ENCODE measurements around the genes ACTRT3 and SEC62.

DNA sequence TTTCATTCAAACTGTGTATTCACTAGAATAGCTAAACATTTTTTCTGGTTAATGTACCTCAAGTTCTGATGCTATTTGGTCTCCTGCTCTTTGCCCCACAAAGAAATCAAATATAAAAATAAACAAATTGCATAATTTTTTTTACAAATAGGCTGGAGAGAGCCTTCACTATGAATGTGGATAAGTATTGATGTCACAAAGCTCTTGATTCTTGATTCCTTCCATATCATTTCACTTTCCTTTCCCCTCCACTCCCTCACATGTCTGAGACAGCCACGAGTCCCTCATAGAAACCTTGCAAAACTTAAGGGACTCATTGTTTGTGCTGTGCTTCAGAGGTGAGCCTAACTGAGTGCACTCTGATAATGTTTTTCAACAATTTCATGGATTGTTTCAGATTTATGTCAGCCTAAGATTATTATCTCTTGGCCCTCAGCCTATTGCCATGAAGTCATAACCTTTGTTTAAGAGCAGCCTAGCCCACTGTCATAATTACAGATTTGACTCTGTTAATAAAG lies 363.7 kb downstream of the MECOM start:
- PRO-cap, result no peak

GRCh38 chr3:169659601-169660494 lies 3.7 kb downstream of the MECOM start:
- PRO-cap, result no peak

DNA sequence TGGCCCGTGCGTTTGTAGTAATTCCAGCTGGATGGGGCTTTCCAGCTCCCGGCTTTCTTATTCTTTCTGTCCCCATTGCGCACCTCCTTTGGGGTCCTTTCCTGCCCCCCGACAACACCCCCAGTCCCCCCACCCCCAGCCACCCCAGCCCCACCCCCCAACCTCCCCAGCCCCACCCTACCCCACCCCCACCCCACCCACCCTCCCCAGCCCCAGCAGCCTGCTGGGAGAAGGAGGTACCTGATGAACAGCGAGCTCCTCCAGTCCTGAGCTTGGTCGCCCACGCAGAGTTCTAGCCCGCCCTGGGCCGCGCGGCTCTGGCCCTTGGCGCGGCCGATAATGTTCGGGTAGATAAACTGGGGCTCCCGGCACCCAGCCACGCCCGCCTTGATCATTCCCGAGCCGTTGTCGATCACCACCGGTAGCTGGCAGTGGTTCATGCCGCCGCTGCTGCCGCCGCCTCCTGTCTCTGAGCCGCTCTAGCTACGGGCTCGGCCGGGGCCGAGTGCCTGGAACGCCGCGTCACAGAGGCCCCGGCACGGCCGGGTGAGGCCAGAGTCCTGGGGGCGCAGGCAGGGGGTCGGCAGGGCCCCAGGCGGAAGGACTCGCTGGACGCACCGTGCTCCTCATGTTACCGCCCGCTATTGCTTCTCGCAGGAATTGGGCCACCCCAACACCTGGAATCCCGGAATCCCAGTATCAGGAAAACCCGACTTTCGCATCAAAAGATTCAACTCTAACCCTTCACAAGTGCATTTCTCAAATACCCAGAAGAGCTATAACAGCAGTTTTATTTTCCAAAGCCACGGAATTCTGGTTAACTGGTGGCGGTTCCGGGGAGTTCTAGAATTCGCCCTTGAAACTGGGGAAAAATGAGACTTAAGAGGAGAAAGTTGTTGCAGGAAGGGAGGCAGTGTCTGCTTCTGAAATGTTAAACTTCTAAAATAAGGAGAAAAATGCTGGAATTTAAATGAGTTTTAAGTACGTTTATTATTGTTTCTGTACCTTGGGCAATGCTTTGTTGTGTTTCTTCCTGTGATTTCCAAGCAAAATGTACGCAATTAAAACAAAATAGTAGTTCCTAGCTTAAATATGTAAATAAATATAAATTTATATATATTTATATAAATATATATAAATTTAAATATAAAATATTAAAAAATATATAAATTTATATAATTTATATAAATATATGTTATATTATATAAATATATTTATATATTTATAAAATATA lies at the start of gene ACTRT3:
ACTRT3 (minus strand) TSS at position 481 of the 1,234 bp plus-strand sequence.
- PRO-cap, result unidirectional peak, plus-strand start at position 263 of the sequence; bidirectional peak, plus-strand start at position 893 of the sequence, minus-strand start at position 646 of the sequence

GRCh38 chr3:169870053-169870501 lies 342 bp upstream of the LRRC31 start:
- PRO-cap, result no peak

DNA sequence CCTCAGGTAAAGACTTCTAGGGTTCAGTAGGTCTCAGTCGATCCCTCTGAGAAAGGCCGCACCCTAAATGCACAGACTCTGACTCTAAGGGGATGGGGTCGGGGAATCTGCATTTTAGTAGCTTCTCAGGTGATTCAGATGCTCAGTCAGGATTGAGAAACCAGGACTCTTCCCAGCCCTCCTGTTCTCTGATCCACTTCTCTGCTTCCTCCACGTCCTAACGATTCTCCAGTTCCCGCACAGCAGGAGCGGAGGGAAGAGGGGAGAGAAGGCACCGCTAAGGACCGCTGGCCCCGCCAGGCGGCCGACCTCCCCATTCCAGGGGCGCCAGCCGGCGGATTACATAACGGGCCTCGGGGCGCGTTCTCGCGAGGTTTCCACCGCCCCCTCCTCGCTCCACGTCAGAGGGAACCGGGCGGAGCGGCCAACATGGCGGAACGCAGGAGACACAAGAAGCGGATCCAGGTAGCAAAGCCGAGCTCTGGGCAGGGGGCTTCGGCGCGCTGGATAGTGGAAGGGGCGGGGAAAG lies at the start of gene SEC62:
SEC62 (plus strand) TSS at position 414 of the 529 bp plus-strand sequence.
- PRO-cap, result bidirectional peak, plus-strand start at position 430 of the sequence, minus-strand start at position 315 of the sequence

GRCh38 chr3:170496084-170496409 lies 77.4 kb downstream of the CLDN11 start:
- PRO-cap, result no peak

DNA sequence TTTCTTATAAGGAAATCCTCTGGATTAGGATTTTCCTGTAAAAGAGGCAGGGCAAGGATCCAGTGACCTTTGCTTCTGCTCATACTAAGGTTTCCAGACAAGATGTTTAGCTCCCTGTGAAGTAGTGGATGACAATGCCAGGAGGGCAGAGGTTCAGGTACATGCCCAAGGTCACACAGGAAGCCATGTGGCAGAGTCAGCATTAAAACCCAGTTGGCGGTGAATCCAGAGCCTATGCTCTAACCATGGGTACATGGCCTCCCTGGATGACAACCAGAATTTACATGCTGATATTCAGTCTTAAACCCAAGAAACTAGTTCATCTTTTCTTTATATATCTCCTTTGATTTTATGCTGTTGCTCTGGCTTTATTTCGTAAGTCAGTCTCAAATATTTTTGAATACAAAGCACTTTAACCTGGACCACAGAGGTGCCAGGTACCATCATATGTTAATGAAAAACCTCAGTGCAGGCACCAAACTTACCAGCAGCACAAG lies 27.9 kb downstream of the SLC2A2 start:
- PRO-cap, result no peak

DNA sequence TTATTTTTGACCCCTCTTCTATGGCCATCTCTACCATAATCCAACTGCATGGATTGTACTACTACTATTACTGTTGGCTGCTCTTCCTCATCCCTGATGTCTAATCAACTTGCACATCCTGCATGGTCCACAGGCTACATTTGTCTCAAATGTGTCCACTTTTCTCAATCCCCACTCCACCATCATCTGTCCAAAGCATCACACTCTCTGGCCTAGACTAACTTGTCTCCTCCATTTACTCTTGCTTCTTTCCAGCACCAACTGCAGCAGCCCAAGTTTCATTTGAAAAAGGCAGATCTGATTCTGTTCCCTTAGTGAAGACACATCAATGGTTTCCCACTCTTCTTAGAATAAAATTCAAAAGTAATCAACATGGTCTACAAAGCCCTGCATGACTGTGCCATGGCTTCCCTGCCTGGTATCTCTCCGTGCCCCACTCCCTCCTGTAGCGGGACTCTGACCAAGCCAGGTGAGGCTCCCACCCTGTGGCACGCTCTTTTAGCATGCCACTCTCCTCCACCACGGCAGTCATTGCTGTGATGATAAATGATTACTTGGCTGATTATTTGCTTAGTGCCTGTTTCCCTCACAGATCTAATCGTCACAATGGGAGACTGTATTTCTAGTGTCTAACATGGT lies 127.0 kb upstream of the SLC2A2 start:
- PRO-cap, result no peak

GRCh38 chr3:171173616-171174158 lies 147.2 kb upstream of the SLC2A2 start:
- PRO-cap, result unidirectional peak, minus-strand start at chr3:171173905

DNA sequence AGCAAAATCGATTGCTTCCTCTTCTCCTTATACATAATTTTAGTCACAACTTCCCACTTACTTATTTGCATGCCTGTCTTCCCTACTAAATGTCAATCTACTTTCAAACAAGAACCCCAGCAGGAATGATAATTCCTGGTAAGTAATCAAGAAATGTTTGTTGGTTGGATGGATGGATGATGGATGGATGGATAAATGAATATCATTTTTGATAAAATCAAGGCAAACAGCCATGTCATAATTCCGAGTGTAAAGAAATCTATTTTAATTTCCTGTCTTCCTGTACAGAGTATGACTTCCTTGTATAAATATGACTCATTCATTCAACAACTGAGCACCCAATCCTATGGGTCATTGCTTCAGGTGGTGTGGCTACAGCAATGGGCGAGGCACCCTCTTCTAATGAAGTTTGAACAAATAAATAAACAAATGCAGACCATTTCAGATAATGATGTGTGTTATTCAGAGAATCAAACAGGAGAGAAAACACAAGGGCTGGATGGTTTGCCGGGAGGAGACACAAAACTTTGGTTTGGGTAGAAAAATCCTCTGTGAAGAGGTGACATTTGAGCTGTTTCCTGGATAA lies 198.8 kb downstream of the TNIK start:
- PRO-cap, result no peak

DNA sequence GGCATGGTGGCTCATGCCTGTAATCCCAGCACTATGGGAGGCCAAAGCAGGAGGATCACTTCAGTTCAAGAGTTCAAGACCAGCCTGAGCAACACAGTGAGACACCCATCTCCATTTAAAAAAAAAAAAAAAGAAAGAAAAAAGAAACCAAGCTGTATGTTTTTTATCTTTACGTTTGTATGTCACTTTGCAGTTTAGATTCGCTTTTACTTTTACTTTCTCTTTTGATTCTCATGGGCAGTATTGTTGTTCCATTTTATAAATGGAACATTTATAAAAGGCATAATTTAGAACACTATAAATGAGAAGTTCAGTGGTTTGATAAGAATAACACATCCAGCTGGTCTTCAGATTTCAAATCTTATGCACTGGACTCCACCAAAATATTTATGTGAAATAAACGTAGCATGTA lies 31.2 kb upstream of the TNIK start:
- PRO-cap, result no peak

GRCh38 chr3:171677372-171678204 lies 132.7 kb downstream of the PLD1 start:
- PRO-cap, result no peak

DNA sequence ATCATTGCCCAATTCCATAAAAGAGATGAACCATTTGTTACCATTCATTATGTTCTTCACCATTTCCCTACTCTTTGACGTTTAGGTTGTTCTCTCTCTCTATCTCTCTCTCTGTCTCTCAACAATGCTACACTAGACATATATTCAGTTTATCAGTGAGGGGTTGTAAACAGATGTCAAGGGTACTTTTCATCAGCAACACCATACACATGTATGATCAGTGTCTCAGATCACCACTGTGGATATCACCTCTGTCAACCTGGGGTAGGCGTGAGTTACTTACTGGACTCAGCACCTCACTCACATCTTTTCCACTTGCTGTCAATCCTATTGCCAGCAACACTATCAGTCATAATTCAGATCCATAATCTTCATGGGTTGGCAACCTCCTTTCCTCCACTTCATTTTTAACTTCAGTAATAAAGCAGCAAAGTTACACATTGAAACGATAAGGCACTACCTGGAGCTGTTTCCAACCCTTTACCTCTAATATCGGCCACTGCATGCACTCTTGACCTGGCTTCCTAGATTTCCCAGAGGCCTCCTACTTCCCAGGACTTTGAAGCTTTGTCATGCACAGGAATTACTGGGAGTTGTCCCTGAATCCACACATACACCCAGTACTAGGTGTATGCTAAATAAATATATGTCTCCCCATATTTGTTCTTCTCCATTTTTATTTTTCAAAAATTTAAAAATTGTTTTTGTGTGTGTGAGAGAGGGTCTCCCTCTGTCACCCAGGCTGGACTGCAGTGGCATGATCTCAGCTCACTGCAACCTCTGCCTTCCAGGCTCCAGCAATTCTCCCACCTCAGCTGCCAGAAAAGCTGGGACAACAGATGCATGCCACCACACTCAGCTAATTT lies 126.2 kb downstream of the PLD1 start:
- PRO-cap, result no peak

DNA sequence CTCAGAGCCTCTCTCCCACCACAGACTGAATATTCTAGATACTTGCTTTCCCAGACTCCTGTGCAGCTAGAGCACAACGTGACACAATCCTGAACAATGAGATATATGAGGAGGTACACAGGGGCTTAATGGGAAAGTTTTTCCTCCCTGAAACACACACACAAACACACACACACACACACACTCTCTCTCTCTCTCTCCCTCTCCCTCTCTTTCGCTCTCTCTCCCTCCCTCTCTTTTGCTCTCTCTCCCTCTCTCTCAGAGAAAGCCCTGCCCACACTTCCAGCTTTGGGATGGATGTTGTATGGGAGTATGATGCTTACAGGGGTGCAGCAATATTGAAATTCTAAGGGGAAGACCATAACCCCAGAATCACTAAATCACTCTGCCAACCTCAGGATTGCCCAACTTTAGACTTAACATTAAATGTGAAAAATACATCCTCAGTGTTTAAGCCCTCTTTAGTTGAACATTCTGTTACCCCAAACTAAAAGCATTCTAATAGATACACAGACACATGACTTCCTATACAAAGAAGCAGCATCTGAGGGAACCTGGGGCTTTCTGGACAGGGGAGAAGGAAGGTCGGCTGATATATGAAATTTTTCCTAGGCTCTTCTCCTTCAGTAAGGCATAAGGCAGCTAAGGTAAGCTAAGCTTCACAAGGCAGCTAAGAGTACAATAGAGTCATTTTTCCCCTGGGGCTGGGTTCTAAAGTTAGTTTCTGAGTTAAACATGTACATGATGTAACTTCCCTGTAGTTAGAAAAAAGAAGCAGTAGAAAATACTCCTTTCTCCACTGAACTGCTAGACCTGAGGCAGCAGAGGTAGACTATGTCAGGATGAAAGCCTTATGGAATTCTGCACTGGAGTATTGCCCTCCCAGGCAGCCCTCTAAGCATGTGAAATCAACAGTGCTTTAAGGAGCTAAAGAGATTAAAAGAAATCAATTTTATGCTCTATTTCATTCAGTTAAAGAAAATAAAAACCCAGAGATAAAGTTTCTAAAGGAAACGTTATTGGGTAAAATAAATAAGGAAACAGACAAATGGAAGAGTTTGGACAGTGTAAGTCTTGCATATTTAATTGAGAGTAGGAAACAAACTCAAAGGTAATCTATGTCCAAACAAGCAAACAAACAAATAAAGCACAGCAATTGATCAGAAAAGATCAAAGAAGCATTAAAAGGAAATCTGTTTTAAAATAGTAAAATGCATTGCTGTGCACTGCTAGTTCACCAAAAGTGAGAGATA lies 109.7 kb downstream of the PLD1 start:
- PRO-cap, result no peak

- PRO-cap, result no peak
Measured at GRCh38 chr3:171801930-171802589, 8.2 kb downstream of the PLD1 start.

DNA sequence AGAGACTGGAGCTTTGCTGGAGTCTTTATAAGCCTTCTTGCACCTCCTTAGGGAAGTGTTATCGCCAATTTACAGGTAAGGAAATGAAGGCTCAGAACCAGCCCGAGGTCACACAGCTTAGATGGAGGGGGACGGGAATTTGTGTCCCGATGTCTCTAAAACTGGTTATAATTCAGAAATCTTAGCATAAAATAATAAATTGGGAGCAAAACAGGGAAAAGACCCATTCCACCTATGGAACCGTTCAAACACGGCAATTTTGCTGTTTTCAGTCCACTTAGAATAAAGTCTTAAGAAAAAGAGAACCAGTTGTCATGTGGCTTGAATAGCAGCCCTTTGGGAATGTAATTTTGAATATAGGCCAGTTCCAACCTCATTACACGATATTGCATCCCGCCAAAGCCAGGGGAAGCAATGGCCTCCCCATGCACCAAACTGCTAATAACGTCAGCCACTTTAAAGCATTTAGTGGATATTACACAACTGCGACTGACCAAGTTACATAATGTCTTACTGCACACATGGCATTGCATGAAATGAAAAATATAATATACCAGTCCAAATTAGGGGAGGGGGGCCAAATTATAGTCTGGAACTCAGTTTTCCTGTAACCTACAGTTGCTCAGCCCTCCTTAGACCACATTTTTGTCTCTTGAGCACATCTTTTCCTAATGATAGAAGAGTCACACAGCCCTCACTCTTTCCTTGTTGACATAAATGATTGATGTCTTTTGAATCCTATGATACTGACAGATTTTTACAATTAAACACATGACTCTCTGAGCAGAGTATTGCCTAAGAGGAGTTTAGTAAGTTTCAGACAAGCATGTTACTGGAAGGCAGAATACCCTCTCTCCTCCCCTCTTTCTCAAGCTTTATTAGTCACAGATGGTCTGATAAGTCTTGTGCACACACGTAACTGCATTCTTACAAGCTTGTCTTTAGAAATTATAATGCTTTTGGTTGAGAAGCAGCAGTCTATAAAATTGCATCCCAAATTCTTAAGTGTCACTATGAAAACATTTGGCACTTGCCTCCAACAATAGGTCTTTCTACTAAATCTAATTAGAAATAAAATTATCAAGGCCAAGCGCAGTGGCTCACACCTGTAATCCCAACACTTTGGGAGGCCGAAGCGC lies 992 bp upstream of the PLD1 start:
- PRO-cap, result no peak

- PRO-cap, result unidirectional peak, minus-strand start at chr3:171838255
Measured at GRCh38 chr3:171838142-171838986, 4.8 kb upstream of the TMEM212 start.

- PRO-cap, result no peak
Measured at GRCh38 chr3:171841287-171841773, 1.8 kb upstream of the TMEM212 start.

GRCh38 chr3:171883482-171883824 lies 40.3 kb downstream of the TMEM212 start:
- PRO-cap, result no peak

DNA sequence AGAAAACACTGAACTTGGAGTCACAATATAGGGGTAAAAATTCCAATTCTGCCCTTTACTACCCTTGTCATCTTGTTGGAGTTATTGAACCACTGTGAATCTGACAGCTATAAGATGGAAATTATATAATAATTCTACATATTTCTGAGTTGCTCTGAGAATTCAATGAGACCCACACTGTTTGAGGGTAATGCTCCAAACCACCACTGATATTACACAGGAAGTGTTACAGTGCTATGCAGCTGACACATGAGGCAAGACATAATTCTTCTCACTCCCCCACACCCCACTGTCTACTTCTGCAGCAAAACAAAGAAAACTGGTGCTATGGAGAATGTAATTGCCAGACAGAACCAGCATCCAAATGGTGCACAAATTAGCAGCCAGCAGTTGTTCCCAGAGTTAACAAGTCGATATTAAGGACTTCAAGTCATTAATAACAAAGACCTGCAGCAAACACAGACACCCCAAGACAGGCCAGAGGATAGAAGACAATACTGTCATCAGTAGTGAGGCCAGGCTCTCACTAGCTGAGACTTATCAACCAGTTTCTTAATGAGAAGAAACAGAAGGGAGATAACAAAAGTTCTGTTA lies 58.9 kb upstream of the FNDC3B start:
- PRO-cap, result no peak

Measured in pulmonary artery (tissue), 1 donor.